Measurements from ENCODE around the genes CPT2 and LRP8.

GRCh38 chr1:53108968-53109693, 33.3 kb downstream of the SLC1A7 start:
- PRO-cap, 8 experiments, result no peak in any of the 8 experiments

DNA sequence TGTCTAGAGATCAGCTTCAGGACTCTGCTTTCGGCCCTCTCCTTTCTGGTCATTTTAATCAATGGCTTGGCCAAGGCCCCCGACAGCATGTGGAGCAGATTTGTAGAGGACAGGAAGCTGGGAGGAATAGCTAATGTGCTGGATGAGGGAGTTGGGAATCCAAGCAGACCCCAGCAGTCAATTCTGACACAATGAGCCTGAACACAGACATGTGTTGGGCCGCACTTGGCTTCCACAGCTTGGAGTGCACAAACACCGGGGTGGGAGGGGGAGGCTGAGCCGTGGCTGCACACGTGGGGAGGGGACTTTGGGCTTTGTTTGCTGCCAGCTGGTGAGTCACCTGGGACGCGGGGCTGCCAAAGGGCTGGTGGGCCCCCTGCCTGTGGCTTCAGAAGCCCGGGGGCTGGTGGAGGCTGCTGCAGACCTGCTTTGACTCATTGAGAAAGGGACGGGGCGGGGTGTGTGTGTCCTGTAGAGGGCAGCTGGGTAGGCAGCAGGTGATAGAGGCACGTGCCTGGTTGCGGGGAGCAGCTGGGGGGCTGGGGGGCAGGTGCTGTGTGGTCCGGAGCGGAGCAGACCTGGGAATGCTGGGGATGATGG, 20.9 kb downstream of the SLC1A7 start:
- PRO-cap, 8 experiments, result no peak in any of the 8 experiments

GRCh38 chr1:53147126-53147501, 4.7 kb upstream of the SLC1A7 start:
- PRO-cap, 8 experiments, result no peak in any of the 8 experiments

DNA sequence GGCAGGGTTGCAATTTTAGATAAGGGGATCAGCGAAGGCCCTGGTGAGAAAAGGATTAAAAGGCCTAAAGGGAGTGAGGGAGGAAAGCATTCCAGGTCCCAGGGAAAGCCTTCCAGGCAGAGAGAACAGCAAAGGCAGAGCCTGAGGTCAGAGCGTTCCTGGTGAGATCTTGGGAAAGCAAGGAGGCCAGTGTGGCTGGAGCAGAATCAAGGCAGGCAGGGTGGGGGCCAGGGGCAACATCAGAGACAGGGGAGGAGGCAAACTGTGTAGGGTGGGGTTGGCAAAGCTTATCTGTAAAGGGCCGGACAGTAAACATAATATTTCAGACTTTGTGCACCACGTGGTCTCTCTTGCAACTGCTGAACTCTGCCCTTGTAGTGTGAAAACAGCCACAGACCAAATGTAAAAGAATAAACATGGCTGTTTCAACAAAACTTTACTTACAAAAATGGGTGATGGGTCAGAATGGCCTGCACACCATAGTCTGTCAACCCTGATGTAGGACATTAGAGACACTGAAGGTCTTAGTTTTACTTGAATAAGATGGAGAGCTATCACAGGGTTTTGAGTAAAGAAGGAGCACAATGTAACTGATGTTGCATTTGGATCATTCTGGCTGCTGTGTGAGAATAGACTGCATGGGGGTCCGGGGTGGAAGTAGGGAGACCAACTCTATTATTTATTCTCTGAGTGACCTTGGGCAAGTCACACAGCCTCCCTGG, 13.2 kb upstream of the CPT2 start:
- PRO-cap, 8 experiments, result no peak in any of the 8 experiments

- PRO-cap, 8 experiments, result peak in 8 of 8 experiments; most common plus-strand start chr1:53196800 (in 6); most common minus-strand start chr1:53196666 (in 3)
These were observed at the start of gene CPT2 for GRCh38 chr1:53196472-53196961. Gene CPT2 (plus strand): TSS chr1:53196824.

- PRO-cap, 8 experiments, result no peak in any of the 8 experiments
These were observed 31.3 kb downstream of the LRP8 start for GRCh38 chr1:53296599-53296853.

GRCh38 chr1:53324341-53325247, 3.3 kb downstream of the LRP8 start:
- PRO-cap, 8 experiments, result no peak in any of the 8 experiments

DNA sequence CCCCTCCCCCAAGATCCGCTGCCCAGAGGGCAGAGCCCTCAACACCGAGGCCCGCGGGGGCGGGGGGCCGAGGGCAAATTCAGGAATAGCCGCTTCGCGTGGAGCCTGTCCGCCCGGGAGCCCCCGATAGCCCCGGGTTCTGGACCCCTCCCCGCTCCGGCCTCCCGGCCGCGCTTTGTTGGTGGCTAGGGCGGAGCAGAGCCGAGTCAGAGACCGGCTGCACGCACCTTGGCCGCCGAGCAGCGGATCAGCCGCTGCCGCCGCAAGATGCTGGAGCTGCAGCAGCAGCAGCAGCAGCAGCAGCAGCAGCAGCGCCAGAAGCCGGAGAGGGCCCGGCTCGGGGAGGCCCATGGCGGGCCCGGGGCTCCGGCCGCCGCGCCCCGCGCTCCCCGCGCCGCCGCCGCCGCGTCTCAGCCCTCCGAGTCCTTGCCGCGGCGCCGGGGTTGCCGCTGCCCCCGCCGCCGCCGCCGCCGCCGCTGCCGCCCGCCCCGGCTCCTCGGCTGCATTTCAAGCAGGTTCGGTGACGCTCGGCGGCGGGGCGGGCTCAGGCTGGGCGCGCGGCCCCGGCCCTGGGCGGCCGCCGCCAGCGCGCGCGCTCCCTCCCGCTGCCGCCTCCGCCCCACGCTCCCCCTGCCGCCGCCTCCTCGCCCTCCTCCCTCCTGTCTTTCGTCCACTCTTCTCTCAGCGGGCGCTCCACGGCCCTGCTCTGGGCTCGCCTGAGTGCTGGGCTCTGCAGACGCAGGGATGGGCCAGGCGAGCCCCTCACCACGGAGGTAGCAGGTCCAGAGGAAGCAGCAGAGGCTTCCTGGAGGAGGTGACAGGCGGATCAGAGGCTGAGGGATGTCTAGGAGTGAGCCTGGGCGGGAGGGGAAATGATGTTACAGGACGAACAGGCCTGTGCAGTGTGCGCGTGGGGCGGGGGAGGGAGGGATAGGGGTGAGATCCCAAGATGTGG, at the start of gene LRP8:
Gene LRP8, minus strand, starts transcription at position 509 of the 955 bp plus-strand sequence.
- PRO-cap, 8 experiments, result peak in 8 of 8 experiments; most common plus-strand start position 662 of the sequence (in 5); most common minus-strand start position 481 of the sequence (in 7)

- PRO-cap, 8 experiments, result no peak in any of the 8 experiments
These were observed 83.0 kb downstream of the DMRTB1 start for GRCh38 chr1:53542118-53542579.

GRCh38 chr1:53645592-53645999, 93.4 kb downstream of the GLIS1 start:
- PRO-cap, 8 experiments, result no peak in any of the 8 experiments

GRCh38 chr1:54125659-54126214, 27.1 kb downstream of the CDCP2 start:
- PRO-cap, 8 experiments, result no peak in any of the 8 experiments

DNA sequence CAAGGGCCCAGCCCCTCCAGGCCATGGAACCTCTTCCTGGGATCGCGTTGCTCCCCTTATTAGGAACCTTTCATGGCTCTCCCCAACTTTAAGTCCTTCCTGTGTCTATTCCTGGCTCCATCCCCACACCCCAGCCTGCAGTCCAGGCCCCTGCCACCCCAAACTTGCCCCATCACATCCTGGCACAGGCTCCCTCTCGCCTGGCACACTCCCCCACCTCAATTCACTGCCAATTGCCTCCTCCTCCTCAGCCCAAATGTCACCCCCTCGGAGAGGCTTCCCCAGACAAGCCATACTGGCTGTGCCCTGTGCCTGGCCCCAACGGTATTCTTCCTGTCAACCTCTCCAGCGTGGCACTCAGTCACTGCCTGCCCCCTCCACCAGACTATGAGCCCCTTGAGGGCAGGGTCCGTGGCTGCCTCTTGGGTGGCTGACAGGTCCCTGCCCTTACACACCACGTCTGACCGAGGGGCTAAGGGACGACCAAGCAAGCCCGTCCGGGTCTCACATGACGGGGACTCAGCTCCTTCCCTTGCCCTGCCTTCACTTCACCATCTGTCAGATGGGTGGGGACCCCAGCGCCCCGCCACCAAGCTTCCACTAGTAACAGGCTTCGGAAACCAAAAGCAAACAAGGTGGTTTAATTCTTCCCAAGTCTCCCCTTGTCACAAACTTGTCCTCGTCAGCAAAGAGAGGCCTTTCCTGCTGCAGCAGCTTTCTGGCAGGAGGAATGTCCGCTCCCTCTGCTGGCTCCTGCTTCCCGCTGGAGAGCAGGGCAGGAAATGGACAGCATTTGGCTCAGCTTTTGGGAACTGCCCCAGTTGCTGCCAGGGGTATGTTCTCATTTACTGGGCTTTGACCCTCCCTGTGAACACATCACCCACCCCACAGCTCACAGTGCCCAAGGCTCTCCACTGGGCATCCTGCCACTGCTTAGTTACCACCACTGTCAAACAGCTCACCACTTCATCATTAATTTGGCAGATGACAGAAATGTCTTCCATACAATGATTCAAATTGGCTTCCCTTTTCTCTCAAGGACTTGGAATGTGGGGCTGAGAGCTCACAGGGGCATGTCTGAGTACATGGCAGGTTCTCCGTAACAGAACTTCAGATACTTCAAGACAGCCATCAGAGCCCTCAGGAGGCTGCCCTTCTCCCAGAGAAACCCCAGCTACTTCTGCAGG, 75.1 kb downstream of the MRPL37 start:
- PRO-cap, 8 experiments, result no peak in any of the 8 experiments

GRCh38 chr1:54280289-54281171, 80.6 kb downstream of the MRPL37 start:
- PRO-cap, 8 experiments, result no peak in any of the 8 experiments

GRCh38 chr1:54291000-54291537, 91.1 kb downstream of the MRPL37 start:
- PRO-cap, 8 experiments, result no peak in any of the 8 experiments

DNA sequence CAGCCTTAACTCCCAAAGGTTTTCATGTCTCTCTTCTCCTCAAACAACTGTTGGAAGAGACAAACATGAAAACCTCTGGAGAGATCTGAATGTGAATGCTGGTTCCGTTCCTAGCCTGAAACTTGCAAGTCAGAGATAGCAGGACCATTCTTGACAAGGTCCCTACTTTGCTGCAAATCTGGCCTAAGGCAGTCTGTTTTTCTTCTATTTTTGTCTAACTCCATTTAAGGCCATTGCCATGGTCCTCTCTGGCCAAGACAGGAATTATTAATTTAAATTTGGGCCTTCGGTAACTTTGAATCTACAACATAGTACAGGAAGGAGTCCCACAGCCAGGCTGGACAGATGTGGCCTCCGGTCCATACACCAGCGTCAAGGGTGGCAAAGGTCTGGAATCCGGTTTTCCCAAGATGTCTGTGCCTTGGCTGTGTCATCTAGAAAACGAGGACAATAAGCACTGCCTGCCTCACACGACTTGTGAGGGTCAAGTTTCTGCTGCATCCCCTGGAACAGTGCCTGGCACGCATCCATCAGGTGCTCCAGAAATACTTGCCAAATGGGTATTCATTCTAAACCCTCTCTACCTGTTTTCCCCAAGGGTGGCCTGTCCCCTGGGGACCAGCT, 96.3 kb downstream of the MRPL37 start:
- PRO-cap, 8 experiments, result no peak in any of the 8 experiments

GRCh38 chr1:54298326-54299596, 98.8 kb downstream of the MRPL37 start:
- PRO-cap, 8 experiments, result no peak in any of the 8 experiments

GRCh38 chr1:54327213-54328033, 127.5 kb downstream of the MRPL37 start:
- PRO-cap, 8 experiments, result no peak in any of the 8 experiments

DNA sequence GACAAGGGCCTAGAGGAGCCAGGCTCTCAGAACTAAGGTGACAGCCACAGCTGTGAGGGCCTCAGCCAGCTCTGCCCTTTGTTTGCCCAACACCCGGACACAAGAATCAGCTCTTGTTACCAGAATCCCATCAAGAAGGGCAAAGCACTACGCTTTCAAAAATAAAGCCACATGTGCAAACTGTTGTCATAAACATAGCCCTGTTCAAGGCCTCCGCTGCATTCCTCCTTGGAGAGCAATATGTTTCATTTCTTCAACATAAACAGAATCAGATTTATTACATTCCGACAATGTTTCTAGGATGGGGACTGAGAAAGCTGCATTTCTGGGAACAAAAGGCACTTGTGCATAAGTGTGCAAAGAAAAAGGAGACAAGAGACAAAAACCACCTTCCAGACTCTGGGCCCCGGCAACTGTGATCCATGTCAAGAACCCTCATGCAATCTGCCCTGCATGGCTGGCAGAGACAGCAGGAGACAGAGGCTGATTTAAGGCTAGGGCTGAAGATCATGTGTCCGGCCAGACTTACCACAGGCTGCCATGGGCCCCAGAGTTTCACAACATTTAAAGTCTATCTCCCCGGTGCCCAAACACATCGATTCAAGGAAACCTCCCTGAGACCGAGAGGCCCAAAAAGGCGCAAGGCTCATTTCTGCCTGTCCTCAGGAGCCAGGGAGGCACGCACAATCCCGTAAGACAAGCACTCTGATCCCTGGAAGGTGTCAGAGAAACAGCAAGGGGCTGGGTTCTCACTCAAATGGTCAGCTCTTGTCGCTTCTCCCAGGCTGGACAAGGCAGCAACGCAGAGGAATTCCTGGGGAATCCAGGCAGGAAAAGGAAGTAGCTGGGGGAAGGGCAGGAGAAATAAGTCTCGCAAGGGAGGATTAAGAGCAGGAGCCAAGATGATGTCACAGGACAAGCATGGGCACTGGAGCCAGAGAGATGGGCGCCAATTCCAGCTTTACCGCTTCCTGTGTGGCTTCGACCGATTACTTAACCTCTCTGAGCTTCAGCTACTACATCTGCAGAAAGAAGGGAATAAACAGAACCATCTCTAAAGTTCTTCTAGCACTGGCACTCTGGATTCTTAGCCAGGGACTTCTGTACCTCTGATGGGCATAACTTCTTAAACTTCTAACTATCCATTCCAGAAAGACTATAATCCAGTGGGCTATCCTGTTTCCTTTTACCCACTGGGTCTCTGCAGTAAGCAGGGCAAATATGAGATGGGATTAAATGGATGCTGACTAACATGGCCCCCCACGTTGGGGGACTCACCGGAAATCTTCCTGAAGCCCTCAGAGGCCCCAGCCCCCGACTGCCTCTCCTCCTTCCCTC, 135.5 kb downstream of the MRPL37 start:
- PRO-cap, 8 experiments, result no peak in any of the 8 experiments

- PRO-cap, 8 experiments, result no peak in any of the 8 experiments
These were observed 159.0 kb downstream of the MRPL37 start for GRCh38 chr1:54358927-54359460.

GRCh38 chr1:54488786-54489096, 59.3 kb upstream of the ACOT11 start:
- PRO-cap, 8 experiments, result no peak in any of the 8 experiments

All from peripheral blood mononuclear cell (primary cell).